ENCODE measurements around a stretch of chr10.

- RAMPAGE, long total RNA, result no peak
- RRBS, result no CpG with 5 or more reads among the region's 2 CpGs
PRO-cap:
- standard, result no peak
- CoPRO, capped RNA only, 2 experiments, result no peak in any of the 2 experiments
- CoPRO, capped and uncapped RNA, 2 experiments, result no peak in any of the 2 experiments
- CoPRO, uncapped RNA only, 2 experiments, result no peak in any of the 2 experiments
CAGE:
- cytosol, long polyA plus RNA, result no peak
- long polyA plus RNA, result no peak
- nucleolus, long total RNA, result no peak
- nucleus, long polyA plus RNA, result no peak
Observed at GRCh38 chr10:112156905-112157635, 26.5 kb downstream of the GPAM start.

- RAMPAGE, long total RNA, result no peak
- RRBS, result no CpG with 5 or more reads among the region's 5 CpGs
PRO-cap:
- standard, result no peak
- CoPRO, capped RNA only, 2 experiments, result no peak in any of the 2 experiments
- CoPRO, capped and uncapped RNA, 2 experiments, result no peak in any of the 2 experiments
- CoPRO, uncapped RNA only, 2 experiments, result no peak in any of the 2 experiments
CAGE:
- cytosol, long polyA plus RNA, result no peak
- long polyA plus RNA, result no peak
- nucleolus, long total RNA, result no peak
- nucleus, long polyA plus RNA, result no peak
Observed at GRCh38 chr10:112225323-112226207, 42.0 kb upstream of the GPAM start.

- RAMPAGE, long total RNA, result no peak
- RRBS, result no CpG with 5 or more reads among the region's 6 CpGs
PRO-cap:
- standard, result no peak
- CoPRO, capped RNA only, 2 experiments, result no peak in any of the 2 experiments
- CoPRO, capped and uncapped RNA, 2 experiments, result no peak in any of the 2 experiments
- CoPRO, uncapped RNA only, 2 experiments, result no peak in any of the 2 experiments
CAGE:
- cytosol, long polyA plus RNA, result no peak
- long polyA plus RNA, result no peak
- nucleolus, long total RNA, result no peak
- nucleus, long polyA plus RNA, result no peak
Observed at GRCh38 chr10:112227122-112228095, 43.8 kb upstream of the GPAM start.

GRCh38 chr10:112372114-112372548 lies 1.8 kb upstream of the ACSL5 start:
- RAMPAGE, long total RNA, result no peak
- RRBS, result no CpG with 5 or more reads among the region's 7 CpGs
PRO-cap:
- standard, result no peak
- CoPRO, capped RNA only, 2 experiments, result no peak in any of the 2 experiments
- CoPRO, capped and uncapped RNA, 2 experiments, result no peak in any of the 2 experiments
- CoPRO, uncapped RNA only, 2 experiments, result no peak in any of the 2 experiments
CAGE:
- cytosol, long polyA plus RNA, result no peak
- long polyA plus RNA, result no peak
- nucleolus, long total RNA, result no peak
- nucleus, long polyA plus RNA, result no peak

GRCh38 chr10:112429062-112429582 lies 17.6 kb downstream of the ZDHHC6 start:
- RAMPAGE, long total RNA, result no peak
- RRBS, result no CpG with 5 or more reads among the region's 3 CpGs
PRO-cap:
- standard, result no peak
- CoPRO, capped RNA only, 2 experiments, result no peak in any of the 2 experiments
- CoPRO, capped and uncapped RNA, 2 experiments, result no peak in any of the 2 experiments
- CoPRO, uncapped RNA only, 2 experiments, result peak in 1 of 2 experiments; most common minus-strand start chr10:112429371 (in 1)
CAGE:
- cytosol, long polyA plus RNA, result no peak
- long polyA plus RNA, result no peak
- nucleolus, long total RNA, result no peak
- nucleus, long polyA plus RNA, result no peak

GRCh38 chr10:112782156-112782974 lies 167.7 kb upstream of the TCF7L2 start:
- RAMPAGE, long total RNA, result no peak
- RRBS, result no CpG with 5 or more reads among the region's 20 CpGs
PRO-cap:
- standard, result no peak
- CoPRO, capped RNA only, 2 experiments, result no peak in any of the 2 experiments
- CoPRO, capped and uncapped RNA, 2 experiments, result no peak in any of the 2 experiments
- CoPRO, uncapped RNA only, 2 experiments, result no peak in any of the 2 experiments
CAGE:
- cytosol, long polyA plus RNA, result no peak
- long polyA plus RNA, result no peak
- nucleolus, long total RNA, result no peak
- nucleus, long polyA plus RNA, result no peak

GRCh38 chr10:112839792-112840479 lies 110.1 kb upstream of the TCF7L2 start:
- RAMPAGE, long total RNA, result no peak
- RRBS, result no CpG with 5 or more reads among the region's 4 CpGs
PRO-cap:
- standard, result no peak
- CoPRO, capped RNA only, 2 experiments, result no peak in any of the 2 experiments
- CoPRO, capped and uncapped RNA, 2 experiments, result no peak in any of the 2 experiments
- CoPRO, uncapped RNA only, 2 experiments, result no peak in any of the 2 experiments
CAGE:
- cytosol, long polyA plus RNA, result no peak
- long polyA plus RNA, result no peak
- nucleolus, long total RNA, result no peak
- nucleus, long polyA plus RNA, result no peak

DNA sequence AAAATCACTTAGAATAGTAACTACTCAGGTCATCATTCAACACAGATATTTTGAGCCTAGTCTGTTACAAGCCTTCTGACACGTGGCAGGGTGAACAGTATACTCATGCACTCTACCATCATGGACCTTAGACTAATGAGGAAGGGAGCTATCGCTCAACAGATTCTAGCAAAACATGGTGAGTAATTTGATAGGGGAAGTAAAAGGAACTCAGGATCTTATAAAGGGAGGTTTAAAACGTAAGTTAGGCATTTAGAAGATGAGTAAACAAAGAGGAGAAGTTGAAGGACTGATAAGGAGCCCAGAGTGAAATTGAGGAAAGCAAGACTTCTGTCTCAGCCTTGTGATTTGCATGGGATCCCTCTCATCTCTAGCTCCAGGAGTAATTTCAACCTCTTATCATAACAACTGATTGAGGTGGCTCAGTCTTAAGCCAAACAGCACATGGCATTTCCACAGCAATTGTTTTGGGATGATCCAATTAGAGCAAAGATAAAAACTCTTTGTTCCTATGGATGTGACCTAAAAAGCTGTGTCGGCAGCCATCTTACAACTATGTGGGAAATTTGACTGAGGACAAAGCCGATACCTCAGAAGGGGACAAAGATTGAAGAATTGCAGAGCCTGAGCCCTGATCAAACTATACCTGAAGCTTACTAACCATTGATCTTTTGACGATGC lies 69.0 kb upstream of the TCF7L2 start:
- RAMPAGE, long total RNA, result no peak
- RRBS, result no CpG with 5 or more reads among the region's 6 CpGs
PRO-cap:
- standard, result no peak
- CoPRO, capped RNA only, 2 experiments, result no peak in any of the 2 experiments
- CoPRO, capped and uncapped RNA, 2 experiments, result no peak in any of the 2 experiments
- CoPRO, uncapped RNA only, 2 experiments, result no peak in any of the 2 experiments
CAGE:
- cytosol, long polyA plus RNA, result no peak
- long polyA plus RNA, result no peak
- nucleolus, long total RNA, result no peak
- nucleus, long polyA plus RNA, result no peak

GRCh38 chr10:112964469-112965030 lies 14.5 kb downstream of the TCF7L2 start:
- RAMPAGE, long total RNA, result no peak
- RRBS, result no CpG with 5 or more reads among the region's 8 CpGs
PRO-cap:
- standard, result no peak
- CoPRO, capped RNA only, 2 experiments, result no peak in any of the 2 experiments
- CoPRO, capped and uncapped RNA, 2 experiments, result no peak in any of the 2 experiments
- CoPRO, uncapped RNA only, 2 experiments, result no peak in any of the 2 experiments
CAGE:
- cytosol, long polyA plus RNA, result no peak
- long polyA plus RNA, result no peak
- nucleolus, long total RNA, result no peak
- nucleus, long polyA plus RNA, result no peak

DNA sequence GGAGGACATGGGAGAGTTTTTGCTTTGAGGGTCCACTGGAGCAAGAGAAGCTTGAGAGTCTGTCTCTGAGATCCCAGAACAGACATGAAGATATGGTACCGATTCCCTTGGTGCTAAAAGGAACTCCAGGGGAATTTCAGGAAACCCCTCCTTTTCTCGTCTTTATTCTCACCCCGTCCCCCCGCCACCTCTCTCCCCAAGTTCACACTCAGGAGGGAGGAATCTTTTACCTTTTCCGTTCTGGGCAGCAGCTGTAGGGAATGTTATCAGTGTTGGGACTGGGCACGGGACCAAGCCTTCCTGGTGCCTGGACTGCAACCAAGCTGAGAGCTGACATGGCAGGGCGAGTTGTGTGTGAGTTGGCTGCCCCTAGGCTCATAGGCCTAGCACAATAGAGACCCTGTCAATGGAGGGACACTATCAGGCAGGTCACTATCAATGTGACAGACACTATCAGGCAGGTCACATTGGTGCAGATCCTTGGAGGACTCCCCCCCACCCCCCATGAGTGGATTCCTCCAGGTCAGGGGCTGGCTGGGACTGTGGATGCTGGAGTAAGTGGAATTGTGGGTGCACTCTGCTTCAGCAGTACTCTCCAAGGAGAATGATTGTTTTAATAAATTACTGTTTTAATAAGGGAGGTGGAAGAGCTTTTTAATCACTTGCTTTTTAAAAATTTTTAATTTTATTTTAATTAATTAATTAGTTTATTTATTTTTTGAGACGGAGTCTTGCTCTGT lies 121.5 kb downstream of the TCF7L2 start:
- RAMPAGE, long total RNA, result no peak
- RRBS, result no CpG with 5 or more reads among the region's 8 CpGs
PRO-cap:
- standard, result no peak
- CoPRO, capped RNA only, 2 experiments, result no peak in any of the 2 experiments
- CoPRO, capped and uncapped RNA, 2 experiments, result no peak in any of the 2 experiments
- CoPRO, uncapped RNA only, 2 experiments, result no peak in any of the 2 experiments
CAGE:
- cytosol, long polyA plus RNA, result no peak
- long polyA plus RNA, result no peak
- nucleolus, long total RNA, result no peak
- nucleus, long polyA plus RNA, result no peak

- RAMPAGE, long total RNA, result no peak
- RRBS, result no CpG with 5 or more reads among the region's 10 CpGs
PRO-cap:
- standard, result no peak
- CoPRO, capped RNA only, 2 experiments, result no peak in any of the 2 experiments
- CoPRO, capped and uncapped RNA, 2 experiments, result no peak in any of the 2 experiments
- CoPRO, uncapped RNA only, 2 experiments, result no peak in any of the 2 experiments
CAGE:
- cytosol, long polyA plus RNA, result no peak
- long polyA plus RNA, result no peak
- nucleolus, long total RNA, result no peak
- nucleus, long polyA plus RNA, result no peak
Observed at GRCh38 chr10:113091597-113092445, 141.8 kb downstream of the TCF7L2 start.

GRCh38 chr10:113170118-113170559 lies 220.1 kb downstream of the TCF7L2 start:
- RAMPAGE, long total RNA, result no peak
- RRBS, result no CpG with 5 or more reads among the region's 12 CpGs
PRO-cap:
- standard, result no peak
- CoPRO, capped RNA only, 2 experiments, result no peak in any of the 2 experiments
- CoPRO, capped and uncapped RNA, 2 experiments, result no peak in any of the 2 experiments
- CoPRO, uncapped RNA only, 2 experiments, result no peak in any of the 2 experiments
CAGE:
- cytosol, long polyA plus RNA, result no peak
- long polyA plus RNA, result no peak
- nucleolus, long total RNA, result no peak
- nucleus, long polyA plus RNA, result no peak

DNA sequence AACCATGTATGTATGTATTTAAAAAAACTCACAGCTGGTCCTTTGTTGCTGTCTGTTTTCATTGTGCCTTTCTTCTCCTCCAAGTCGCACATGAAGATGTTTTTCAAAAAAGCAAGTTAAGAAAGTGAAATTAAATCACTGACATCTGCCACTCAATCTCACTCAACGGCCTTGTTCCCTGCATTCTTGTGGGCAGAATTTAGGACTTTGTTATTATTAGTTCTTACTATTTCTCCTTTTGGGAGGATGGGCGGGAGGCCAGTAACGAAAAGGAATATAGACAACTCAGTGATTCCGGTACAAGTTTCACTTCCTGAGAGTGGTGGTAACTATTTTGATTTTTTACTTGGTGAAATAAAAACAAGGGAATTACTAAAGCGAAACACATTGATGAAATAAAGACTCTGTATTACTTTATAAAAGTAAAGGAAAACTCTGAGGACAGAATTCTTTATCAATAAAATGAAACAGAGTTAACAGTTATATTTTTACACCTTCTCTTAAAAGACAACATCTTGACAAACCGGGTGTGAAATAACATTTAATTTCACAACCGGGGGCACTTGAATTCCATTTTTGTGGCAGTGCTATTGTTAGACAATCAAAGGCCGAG lies 231.8 kb upstream of the HABP2 start:
- RAMPAGE, long total RNA, result no peak
- RRBS, result no CpG with 5 or more reads among the region's 9 CpGs
PRO-cap:
- standard, result no peak
- CoPRO, capped RNA only, 2 experiments, result no peak in any of the 2 experiments
- CoPRO, capped and uncapped RNA, 2 experiments, result no peak in any of the 2 experiments
- CoPRO, uncapped RNA only, 2 experiments, result no peak in any of the 2 experiments
CAGE:
- cytosol, long polyA plus RNA, result no peak
- long polyA plus RNA, result no peak
- nucleolus, long total RNA, result no peak
- nucleus, long polyA plus RNA, result no peak

DNA sequence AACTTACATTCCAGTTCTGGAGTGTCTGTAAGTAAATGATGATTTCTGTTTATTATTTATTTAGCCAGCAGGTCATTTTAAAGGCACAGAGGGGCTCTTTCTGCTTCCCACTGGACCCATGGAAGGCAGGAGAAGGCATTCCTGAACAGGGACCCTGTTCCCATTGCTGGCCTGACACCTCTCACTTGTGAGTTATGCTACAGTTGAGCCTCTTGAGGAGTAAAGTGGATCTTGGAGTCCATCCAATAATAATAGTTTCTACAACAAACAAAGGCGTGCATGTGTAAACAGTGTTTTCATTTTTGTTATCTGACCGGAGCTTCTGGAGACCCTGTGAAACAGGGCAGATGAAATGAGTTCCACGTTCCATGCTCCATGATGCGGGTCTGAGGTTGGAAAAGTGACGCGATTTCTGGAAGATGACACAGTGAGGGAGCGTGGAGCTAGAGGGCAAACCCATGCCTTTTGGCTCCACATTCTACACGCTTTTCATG lies 127.3 kb upstream of the HABP2 start:
- RAMPAGE, long total RNA, result no peak
- RRBS, result no CpG with 5 or more reads among the region's 8 CpGs
PRO-cap:
- standard, result no peak
- CoPRO, capped RNA only, 2 experiments, result no peak in any of the 2 experiments
- CoPRO, capped and uncapped RNA, 2 experiments, result no peak in any of the 2 experiments
- CoPRO, uncapped RNA only, 2 experiments, result no peak in any of the 2 experiments
CAGE:
- cytosol, long polyA plus RNA, result no peak
- long polyA plus RNA, result no peak
- nucleolus, long total RNA, result no peak
- nucleus, long polyA plus RNA, result no peak

DNA sequence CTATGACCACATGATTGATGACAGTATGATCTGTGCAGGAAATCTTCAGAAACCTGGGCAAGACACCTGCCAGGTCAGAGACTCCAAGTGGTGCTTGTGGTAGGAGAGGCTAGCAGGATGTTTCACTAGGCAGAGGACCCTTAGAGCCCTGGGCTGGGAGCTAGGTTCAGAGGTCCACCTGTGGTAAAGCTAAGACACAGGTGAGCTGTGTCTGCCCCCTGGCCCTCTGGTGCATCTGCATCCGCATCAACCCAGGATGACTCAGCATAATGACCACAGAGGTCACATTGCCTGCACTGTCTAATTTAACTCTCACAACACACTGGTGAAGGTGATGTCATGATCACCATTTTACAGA lies 33.0 kb downstream of the HABP2 start:
- RAMPAGE, long total RNA, result no peak
- RRBS, result no CpG with 5 or more reads among the region's 1 CpG
PRO-cap:
- standard, result no peak
- CoPRO, capped RNA only, 2 experiments, result no peak in any of the 2 experiments
- CoPRO, capped and uncapped RNA, 2 experiments, result no peak in any of the 2 experiments
- CoPRO, uncapped RNA only, 2 experiments, result no peak in any of the 2 experiments
CAGE:
- cytosol, long polyA plus RNA, result no peak
- long polyA plus RNA, result no peak
- nucleolus, long total RNA, result no peak
- nucleus, long polyA plus RNA, result no peak

- RAMPAGE, long total RNA, result no peak
- RRBS, result no CpG with 5 or more reads among the region's 13 CpGs
PRO-cap:
- standard, result no peak
- CoPRO, capped RNA only, 2 experiments, result no peak in any of the 2 experiments
- CoPRO, capped and uncapped RNA, 2 experiments, result no peak in any of the 2 experiments
- CoPRO, uncapped RNA only, 2 experiments, result no peak in any of the 2 experiments
CAGE:
- cytosol, long polyA plus RNA, result no peak
- long polyA plus RNA, result no peak
- nucleolus, long total RNA, result no peak
- nucleus, long polyA plus RNA, result no peak
Observed at GRCh38 chr10:113603068-113603772, 50.4 kb downstream of the HABP2 start.

DNA sequence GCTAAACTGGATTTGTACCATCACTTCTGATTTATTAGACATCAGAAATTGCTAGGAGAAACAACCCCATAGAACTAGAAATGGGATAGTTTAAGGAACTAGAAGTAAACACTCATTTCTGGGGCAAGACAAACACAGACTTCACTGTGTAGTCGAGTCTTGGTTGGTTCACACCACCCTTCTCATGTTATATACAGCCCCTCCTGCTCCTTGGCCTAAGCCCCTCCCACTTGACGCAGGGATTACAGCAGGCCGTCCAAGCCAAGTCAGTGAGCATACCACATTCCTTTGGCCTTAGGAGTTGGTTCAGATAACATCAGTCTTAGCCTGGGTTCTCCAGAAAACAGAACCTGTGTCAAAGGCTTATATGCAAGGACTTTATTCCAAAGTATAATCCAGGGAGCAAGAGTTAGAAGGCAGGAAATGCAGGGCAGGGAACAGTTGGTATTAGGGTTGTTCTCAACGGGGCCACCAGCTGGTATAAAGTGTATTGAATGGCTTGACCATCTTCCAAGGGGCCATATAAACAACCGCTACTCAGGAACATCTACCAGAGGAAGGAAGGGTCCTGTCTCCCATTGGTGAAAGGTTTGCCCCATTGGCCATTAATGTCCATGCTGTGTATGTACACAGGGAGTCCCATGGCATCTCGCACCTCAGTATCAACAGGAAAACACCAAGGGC lies 2.2 kb upstream of the NRAP start:
- RAMPAGE, long total RNA, result no peak
- RRBS, result no CpG with 5 or more reads among the region's 6 CpGs
PRO-cap:
- standard, result no peak
- CoPRO, capped RNA only, 2 experiments, result no peak in any of the 2 experiments
- CoPRO, capped and uncapped RNA, 2 experiments, result no peak in any of the 2 experiments
- CoPRO, uncapped RNA only, 2 experiments, result no peak in any of the 2 experiments
CAGE:
- cytosol, long polyA plus RNA, result no peak
- long polyA plus RNA, result no peak
- nucleolus, long total RNA, result no peak
- nucleus, long polyA plus RNA, result no peak

DNA sequence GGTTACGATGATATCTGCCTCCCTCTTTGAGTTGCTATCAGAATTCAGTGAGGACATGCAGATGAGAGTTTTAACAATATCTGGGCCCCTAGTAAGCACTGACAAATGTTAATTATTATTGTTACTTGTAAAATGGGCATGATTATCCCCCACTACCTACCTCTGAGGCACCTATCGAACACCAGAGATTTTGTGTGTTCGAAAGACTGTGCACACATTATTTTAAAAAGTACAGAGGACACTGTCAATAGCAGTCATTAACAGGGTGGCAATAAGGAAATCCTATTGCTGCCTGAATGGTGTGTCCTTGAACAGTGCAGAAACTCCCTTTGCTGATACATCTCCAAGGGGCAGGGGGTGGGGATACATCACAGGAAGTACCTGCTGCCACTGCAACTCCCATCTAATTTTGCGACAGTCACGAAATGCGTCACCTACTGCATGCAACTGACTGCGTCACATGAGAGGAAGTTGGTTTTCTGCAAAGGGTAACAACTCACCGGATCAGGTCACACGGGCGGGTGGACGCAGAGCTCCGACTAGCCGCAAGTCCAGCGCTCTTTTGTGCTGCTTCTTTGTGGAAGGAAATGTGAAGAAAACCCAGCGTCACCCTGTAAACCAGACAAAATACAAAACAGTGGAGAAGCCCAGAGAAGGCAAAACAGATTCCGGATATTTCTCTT lies 32.6 kb upstream of the PLEKHS1 start:
- RAMPAGE, long total RNA, result start-site peak on the plus strand centred at position 506 of the sequence, 38 bp wide, 58 and 40 reads in 2 replicates
- RRBS, result no CpG with 5 or more reads among the region's 16 CpGs
PRO-cap:
- standard, result bidirectional peak, plus-strand start at position 512 of the sequence, minus-strand start at position 331 of the sequence
- CoPRO, capped RNA only, 2 experiments, result peak in 2 of 2 experiments; most common plus-strand start position 512 of the sequence (in 2); most common minus-strand start position 331 of the sequence (in 1)
- CoPRO, capped and uncapped RNA, 2 experiments, result peak in 1 of 2 experiments; most common plus-strand start position 512 of the sequence (in 1)
- CoPRO, uncapped RNA only, 2 experiments, result no peak in any of the 2 experiments
CAGE:
- cytosol, long polyA plus RNA, result no peak
- long polyA plus RNA, result no peak
- nucleolus, long total RNA, result no peak
- nucleus, long polyA plus RNA, result no peak

Measured in K562 (cell line).